Fibroblast of the aortic adventitia (primary cell): ENCODE measurements around a stretch of chr20.

GRCh38 chr20:50195037-50196039, 4.7 kb downstream of the CEBPB start:
- CAGE, long polyA plus RNA = no peak

GRCh38 chr20:50303898-50304408, 113.3 kb downstream of the CEBPB start:
- CAGE, long polyA plus RNA = no peak

- CAGE, long polyA plus RNA = no peak
Observed at GRCh38 chr20:50347630-50348283, 157.1 kb downstream of the CEBPB start.

GRCh38 chr20:50397969-50399109, 111.8 kb upstream of the PTPN1 start:
- CAGE, long polyA plus RNA = no peak

DNA sequence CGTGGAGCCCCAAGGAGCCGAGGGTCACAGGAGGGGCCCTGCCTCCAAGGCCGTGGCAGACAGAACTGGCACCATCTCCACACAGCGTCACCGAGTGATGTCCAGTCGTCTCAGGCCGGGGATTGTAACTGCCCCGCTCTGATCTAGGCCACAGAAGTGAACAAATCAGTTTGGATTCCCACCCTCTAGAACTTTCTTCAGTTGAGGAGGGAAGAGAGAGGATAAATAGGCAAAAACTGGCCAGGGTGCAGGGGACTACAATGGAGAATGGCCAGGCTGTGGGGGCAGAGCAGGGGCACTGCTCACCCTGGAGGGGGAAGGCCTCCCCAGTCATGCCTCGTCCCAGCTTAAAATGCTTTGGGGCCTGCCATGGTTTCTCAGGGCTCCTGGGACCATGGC, 54.0 kb upstream of the PTPN1 start:
- CAGE, long polyA plus RNA = no peak

DNA sequence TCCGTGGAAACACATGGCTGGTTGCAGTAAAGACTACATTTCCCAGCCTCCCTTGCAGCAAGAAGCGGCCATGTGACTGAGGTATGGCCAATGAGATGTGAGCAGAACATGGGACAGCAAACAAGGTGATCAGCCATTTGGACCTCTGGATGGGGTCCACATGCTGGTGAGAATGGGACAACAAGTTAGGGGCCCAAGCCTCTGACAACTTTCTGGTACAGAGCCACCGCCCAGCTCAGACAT, 42.1 kb upstream of the PTPN1 start:
- CAGE, long polyA plus RNA = no peak

DNA sequence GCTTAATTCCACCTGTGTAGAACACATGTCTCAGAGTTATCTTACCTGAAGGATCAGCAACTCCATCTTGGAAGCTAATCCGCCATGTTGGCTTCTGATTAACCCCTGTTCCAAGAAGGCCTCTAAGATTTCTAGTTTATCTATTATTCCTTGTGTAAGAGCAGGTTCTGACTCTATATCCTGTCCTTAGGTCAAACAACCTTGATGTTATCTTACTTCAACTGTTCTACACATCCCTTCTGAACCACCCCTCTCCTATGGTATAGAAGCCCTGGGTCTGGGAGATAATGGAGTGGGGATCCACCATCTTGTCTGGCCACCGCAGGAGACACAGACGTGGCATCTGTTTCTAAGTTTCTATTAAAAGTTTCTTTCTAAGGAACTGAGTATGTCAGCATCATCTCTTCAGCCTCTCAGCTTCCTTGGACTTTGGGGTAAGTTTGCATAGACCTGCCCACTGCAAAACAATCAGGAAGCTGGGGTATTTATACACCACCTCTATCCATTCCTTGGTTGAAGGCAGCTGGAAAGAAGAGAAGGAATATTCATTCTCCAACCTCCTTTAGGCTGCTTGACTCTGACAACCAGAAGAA, 27.6 kb upstream of the PTPN1 start:
- CAGE, long polyA plus RNA = no peak

GRCh38 chr20:50567913-50568298, 57.7 kb downstream of the PTPN1 start:
- CAGE, long polyA plus RNA = no peak

DNA sequence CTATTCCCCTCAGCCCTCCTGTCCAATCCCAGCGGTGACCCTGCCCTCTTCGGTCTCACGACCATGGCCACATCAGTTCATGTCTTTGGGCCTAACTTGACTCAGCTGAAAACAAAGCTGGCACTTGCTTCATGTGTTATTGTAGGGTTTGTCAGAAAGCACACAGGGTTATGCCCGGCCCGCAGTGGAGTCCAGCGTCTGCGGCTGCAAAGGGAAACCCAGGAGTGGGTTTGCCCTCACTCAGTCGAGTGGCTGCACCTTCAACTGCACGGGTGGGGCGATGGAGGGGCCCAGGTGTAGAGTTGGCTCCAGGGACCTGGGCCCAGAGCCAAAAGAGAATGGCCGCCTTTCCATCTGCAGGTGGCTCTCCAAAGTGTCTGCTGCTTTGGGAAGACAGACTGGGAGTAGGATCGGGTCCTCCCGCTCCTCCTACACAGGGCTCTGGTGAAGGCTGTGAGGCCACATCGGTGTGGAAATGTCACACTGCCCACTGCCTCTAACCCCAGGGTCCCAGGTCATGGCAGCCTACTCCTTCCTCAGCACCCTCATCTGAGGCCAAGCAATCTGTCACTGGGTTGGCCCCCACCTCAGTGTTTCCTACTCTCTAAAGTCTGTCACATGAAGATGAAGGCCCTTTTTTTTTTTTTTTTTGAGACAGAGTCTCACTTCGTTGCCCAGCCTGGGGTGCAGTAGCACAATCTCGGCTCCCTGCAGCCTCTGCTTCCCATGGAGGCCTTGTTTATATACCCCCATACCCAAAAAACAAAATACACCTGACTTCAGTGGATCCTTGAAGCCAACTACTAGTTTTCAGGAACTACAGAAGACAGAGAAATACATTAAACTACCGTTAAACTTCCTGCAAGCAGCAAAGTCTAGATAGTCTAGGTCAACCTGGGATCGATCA, 80.3 kb downstream of the PTPN1 start:
- CAGE, long polyA plus RNA = no peak

GRCh38 chr20:50591089-50592077, 81.2 kb downstream of the PTPN1 start:
- CAGE, long polyA plus RNA = no peak

DNA sequence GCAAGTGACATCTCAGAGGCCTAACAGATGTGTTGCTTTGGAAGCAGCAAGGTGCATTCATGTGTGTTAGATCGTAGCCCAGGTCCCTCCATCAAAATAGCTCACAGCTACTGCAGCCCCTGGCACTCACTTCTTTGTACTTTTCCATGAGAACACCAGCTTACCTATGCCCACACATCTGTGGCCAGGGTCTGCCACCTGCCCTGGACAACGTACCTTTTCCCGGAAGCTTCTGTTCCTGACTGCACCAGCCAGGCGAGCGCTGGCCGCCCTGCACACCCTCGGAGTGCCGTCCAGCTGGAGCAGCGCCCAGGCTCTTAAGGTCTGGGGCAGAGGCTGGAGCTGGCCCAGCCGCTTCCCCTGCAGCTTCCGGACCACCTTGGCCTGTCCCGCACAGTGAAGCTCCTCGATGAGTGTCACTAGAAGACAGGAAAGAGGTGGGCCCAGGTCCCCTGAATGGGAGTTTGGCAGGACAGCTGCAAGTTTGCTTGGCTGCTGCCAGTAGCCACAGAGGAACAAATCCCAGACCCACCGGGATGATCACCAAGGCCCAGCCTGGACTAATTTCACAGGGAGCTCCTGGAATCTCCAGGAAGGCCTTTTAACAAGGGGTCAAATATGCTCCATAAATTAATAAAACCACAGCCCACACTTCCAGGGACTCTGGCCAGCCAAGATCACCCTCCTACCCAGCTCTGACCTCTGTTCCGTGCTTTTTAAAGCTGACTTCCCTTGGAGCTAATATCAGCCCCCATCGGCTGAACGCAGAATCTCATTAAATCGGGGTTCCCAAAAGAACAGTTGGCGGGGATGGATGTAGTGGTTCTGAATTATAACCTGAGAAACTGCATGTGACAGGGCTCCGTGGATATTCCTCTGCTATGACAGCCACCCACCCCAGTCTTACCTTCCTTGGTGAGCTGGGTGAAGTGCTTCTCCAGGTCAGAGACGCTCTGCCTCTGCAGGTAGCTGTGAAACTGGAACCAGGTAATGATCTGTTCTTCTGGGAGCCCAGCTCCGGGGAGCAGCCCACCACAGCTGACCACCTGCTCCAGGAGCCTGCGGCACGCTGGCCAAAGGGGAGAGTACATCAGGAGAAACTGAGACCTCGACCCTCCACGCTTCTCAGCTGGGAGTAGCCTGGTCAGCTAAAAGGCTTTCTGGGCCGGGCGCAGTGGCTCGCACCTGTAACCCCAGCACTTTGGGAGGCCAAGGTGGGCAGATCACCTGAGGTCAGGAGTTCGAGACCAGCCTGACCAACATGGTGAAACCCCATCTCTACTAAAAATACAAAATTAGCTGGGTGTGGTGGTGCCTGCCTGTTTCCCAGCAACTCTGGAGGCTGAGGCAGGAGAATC, 82.4 kb downstream of the PTPN1 start:
- CAGE, long polyA plus RNA = no peak

DNA sequence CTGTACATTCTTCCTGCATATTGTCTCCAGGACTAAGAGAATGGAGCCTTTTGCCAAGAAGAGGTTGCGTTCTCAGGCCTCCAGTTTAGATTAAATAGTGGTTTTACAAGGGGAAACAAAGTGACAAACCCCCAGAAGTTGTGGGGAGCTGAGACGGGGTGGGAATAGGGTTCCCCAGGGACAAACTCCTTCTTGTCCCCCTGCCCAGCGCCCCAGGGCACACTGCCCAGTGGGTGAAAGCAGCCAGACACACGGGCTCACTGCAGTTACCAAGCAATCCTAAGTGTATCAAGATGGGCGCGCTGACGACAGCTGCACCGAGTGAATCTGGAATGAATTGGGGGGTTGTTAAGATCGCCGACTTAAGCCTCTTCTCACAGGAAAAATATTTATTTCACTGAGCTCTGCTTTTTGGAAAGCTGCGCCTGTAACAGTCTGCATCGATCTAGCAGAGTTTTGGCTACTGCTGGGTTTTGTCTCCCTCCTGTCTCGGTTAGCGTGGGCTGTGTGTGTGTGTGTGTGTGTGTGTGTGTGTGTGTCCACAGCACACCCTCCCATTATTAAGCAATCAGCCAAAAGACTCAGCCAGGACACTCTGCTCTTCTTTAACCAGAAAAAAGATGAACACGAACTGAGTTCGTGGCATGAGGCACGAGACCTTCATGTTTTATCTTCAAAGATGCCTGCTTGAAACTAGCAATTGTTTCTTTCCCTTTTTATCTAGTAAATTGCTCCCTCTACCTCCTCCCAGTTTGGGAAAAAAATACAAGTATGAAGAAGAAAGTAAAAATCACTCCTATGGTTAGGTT, 36.0 kb downstream of the RIPOR3 start:
- CAGE, long polyA plus RNA = no peak

DNA sequence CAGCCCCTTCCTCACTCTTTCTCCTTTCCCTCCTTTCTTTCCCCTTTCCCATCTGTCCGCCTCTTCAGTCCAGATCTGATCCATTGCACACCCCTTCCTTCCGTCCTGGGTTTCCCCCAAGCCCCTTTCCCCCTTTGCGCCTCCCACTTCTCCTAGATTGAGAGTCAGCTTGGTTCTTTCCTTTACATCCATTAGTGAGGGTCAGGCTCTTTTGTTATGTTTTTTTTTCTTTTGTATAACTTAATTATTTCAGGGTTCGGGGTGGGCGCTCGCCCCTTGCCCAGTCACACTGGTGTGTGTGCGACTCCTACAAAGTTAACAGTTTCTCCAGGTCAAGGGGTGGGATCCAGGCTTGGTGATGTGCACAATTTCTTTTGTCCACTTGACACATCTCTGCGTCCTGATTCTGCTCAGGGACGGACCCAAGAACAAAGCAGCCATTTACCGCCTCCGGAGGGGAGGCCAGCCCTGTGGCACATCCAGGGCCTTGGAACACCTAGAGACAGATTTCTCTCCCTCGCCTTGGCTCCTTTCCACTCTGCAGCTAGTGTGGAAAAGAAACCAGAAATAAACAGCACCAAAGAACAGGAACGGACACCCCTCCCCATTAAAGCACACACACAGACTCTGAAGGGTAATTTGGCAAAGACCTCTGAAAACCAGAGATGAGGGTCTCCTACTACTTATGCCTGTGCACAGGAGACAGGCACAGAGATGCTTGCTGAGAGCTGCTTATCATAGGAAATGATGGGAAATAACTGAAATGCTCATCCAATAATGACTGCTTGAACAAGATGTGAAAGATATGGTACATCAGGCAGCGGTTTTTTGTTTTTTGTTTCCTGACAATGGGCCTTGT, 784 bp upstream of the RIPOR3 start:
- CAGE, long polyA plus RNA = no peak

DNA sequence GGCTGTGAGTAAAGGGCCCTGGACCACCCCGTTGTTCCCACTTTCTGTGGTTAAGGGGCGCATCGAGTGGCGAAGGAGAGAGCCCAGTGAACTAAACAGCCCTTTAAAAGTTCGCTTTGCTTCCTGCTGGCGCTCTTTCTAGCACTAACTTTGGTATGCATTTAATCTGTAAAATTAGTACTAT, 723 bp downstream of the PARD6B start:
- CAGE, long polyA plus RNA = no peak

- CAGE, long polyA plus RNA = no peak
Observed at GRCh38 chr20:50732395-50732841, 1.0 kb downstream of the PARD6B start.

- CAGE, long polyA plus RNA = no peak
Observed at GRCh38 chr20:50817714-50818212, 22.9 kb downstream of the BCAS4 start.

- CAGE, long polyA plus RNA = no peak
Observed at GRCh38 chr20:50929913-50930109, 1.4 kb downstream of the ADNP start.

DNA sequence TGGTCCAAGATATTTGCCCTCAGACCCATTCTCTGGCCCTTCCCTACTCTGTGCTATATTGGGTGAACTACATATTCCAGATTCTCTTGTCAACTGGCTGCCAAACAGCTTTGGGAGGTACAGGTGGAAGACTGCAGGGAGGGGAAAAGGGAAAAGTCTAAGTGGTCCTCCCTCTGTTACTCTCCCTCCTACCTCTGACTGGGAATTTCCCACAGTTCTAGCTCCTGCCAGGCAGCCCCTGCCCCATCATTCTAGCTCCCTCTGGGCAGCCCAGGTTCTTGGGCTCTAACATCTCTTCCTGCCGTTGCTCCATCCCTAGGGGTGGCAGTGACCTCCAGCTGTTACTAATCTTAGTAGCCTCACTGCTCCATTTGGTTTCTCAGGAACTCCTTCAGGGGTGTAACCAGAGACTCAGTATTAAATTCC, 10.3 kb downstream of the DPM1 start:
- CAGE, long polyA plus RNA = no peak

- CAGE, long polyA plus RNA = no peak
Observed at GRCh38 chr20:50949427-50950114, 8.8 kb downstream of the DPM1 start.

GRCh38 chr20:50957296-50958197, 785 bp downstream of the DPM1 start:
- CAGE, long polyA plus RNA = no peak